ENCODE data around the genes TNFSF12, SENP3, SOX15, KCNAB3 and ALOXE3.

DNA sequence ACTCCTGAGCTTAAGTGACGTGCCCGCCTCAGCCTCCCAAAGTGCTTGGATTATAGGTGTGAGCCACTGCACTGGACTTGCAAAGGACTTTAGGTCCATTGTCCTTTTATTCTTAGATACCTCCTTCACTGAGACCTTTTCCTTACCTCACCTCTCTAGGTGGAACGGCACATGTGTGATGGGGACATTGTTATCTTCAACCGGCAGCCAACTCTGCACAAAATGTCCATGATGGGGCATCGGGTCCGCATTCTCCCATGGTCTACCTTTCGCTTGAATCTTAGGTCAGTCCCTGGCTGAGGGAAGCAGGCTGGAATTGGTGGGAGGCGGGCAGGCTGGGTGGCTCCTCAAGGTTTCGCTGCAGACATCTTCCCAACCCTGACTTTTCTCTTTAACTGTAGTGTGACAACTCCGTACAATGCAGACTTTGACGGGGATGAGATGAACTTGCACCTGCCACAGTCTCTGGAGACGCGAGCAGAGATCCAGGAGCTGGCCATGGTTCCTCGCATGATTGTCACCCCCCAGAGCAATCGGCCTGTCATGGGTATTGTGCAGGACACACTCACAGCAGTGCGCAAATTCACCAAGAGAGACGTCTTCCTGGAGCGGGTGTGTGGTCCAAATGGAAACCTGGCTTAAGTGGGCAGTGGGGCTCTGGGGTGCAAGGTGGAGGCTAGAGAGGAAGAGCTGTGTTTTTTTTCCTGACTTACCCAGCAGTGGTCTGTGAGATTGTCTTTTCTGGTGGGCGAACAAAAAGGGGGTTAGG is 17.8 kb downstream of the SLC35G6 start:
- RRBS: no CpG with 5 or more reads among the region's 19 CpGs

- RRBS: no CpG with 5 or more reads among the region's 2 CpGs
Observed at GRCh38 chr17:7510058-7510380, 28.8 kb downstream of the SLC35G6 start.

- RRBS: 1% methylated on average over 29 of the region's 56 CpGs
Observed at GRCh38 chr17:7548746-7549309, at the start of gene TNFSF12. Gene TNFSF12 (plus strand): TSS chr17:7549058.

GRCh38 chr17:7560766-7561711 is 680 bp upstream of the SENP3 start:
- RRBS: 1% methylated on average over 5 of the region's 47 CpGs

GRCh38 chr17:7561712-7562592 is at the start of gene SENP3:
Gene SENP3 (plus strand): TSS chr17:7561919.
- RRBS: under 1% methylated on average over 37 of the region's 99 CpGs

- RRBS: 91% methylated on average over 4 of the region's 13 CpGs
Observed at GRCh38 chr17:7581089-7581649, 1.7 kb downstream of the CD68 start.

GRCh38 chr17:7585639-7586229 is 2.1 kb downstream of the MPDU1 start:
- RRBS: no CpG with 5 or more reads among the region's 5 CpGs

DNA sequence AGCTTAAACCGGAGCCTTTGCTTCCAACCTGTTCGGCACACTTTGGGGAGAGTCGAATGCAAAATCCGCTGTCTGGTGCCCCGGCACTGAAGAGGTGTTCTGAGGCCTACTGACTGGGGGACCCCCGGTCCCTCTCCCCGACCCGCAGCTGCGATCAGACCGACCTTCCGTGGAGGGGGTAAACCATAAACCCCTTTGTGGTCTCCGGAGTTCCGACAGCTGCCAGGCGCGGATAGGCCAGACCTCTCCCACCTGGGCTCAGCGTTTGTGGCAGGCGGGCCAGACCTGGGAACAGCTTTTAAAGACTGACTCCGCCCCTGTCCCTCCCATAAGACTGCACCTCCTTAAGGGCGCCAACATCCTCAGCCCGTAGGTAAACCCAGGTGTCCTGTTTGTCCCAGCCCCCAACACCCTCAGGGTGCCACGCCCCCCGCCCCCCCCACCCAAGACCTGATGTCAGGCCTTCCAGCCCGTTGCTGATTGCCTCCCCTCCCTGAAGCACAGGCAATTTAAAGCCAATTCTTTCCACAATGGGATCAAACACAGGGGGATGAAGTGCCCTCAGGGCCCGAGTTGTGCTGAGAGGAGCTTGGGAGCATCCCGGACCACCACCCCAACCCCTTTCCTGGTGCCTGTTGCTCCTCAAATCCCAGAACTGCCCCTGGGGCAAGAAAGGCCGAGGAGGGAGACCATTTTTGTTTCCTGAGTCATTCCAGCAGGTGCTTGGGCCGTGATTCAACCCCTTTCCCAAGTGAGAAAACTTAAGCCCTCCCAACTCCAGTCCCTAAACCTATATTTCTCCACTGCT is at the start of gene SOX15:
TSS of gene SOX15 (minus strand) at position 272 of the 808 bp plus-strand sequence.
- RRBS: 42% methylated on average over 10 of the region's 27 CpGs

- RRBS: under 1% methylated on average over 18 of the region's 29 CpGs
Observed at GRCh38 chr17:7614342-7614615, 418 bp downstream of the FXR2 start.

DNA sequence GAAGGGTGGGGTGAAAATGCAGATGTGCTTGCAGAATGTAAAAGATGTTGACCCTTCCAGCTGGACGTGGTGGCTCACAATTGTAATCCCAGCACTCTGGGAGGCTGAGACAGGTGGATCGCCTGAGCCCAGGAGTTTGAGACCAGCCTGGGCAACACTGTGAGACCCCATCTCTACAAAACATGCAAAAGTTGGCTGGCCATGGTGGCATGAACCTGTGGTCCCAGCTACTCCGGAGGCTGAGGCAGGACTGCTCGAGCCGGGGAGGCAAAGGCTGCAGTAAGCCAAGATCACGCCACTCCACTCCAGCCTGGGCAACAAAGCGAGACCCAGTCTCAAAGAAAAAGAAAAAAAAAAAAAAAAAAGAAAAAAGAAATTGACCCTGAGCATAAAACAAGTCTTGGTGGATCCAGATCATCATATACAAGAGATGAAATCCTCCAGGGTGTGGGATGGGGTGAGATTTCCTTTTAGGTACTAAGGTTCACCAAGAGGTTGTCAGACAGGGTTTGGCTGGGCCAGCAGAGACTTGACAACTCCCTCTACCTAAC is 17.8 kb downstream of the ATP1B2 start:
- RRBS: no CpG with 5 or more reads among the region's 7 CpGs

DNA sequence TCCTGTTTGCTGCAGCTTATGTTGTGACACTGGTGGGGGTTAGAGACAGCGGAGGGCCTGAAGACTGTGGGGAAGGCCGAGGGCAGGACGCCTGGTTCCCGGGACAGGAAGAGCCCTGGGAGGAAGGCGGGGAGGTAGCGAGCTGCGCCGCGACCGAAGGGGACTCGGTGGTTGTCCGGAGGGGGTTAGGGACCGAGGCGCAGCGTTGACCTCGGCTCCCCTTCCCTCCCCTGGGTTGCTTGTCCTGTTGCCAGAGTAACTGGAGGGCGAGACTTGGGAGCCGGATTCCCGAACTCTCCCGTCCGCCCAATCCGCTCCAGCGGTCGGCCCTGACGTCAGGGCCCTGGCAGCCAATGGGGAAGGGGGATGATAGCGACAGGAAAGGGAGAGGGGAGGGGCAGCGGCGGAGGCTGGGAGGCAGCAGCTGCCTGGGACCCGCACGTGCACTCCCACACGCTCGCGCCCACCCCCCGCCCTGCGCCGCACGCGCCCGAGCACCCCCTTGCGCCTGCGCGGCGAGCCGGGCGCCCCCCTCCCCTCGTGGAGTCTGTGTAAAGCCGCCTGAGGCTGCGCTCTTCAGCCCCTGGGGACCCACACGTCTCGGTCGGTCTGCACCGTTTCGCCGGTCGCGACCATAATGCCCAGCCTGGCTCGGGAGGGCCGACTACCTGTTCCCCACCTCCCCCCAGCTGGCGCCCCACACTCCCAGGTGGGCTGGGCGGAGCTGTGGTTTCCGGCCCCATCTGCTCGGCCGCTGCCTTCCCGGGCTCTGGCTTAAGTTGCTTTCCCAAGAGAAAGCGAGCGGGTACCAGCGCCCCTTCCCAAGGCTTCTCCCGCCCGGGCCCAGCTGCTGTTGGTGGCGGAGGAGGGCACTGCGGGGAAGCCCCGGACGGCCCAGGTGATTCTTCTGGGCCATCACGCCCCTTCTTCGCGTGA is 1.5 kb downstream of the KDM6B start:
- RRBS: 1% methylated on average over 34 of the region's 76 CpGs

DNA sequence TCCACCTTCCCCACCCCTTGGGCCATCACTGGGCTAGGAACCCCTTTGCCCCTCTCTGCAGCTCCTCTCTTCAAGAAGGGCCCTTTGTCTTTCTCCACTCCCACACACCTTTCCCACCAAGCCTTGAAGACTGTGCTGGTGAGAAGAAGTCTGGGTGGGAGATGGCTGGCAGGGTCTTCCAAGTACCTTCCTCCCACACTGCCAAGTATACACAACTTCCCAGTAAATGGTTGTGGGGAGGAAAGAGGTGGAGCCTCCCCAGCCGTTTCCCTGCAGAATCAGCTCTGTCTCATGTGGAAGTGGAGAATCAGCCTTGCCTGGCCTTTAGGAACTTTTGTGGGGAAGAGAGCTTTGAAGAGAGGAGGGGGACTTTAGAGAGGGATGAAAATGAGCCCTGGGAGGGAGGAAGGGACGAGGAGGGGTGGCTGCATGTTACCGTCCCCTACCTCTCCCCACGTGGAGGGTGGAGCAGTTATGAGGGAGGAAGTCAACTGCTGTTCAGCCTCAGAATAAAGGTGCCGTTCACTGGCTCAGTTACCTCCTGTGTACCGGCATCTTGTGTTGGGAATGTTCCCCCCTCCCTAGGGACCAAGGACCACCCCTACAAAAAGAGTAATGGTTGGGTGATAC is 4.3 kb downstream of the RNF227 start:
- RRBS: no CpG with 5 or more reads among the region's 6 CpGs

DNA sequence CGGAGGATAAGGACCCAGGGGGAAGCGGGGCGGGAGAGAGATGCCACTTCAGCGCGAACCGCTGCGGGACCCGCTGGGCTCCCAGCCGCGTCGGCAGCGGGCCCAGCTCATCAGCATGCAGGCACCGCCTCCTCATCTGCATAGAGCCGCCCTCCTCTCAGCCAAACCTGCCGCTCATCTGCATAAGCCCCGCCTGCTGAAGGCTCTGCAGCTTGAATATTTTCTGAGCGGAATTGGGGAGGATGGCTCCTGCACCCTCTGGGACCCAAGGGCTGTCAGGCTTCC is at the start of gene KCNAB3:
TSS of gene KCNAB3 (minus strand) at position 109 of the 285 bp plus-strand sequence.
- RRBS: no CpG with 5 or more reads among the region's 17 CpGs

- RRBS: no CpG with 5 or more reads among the region's 17 CpGs
Observed at GRCh38 chr17:7932463-7932930, 491 bp downstream of the CNTROB start.

DNA sequence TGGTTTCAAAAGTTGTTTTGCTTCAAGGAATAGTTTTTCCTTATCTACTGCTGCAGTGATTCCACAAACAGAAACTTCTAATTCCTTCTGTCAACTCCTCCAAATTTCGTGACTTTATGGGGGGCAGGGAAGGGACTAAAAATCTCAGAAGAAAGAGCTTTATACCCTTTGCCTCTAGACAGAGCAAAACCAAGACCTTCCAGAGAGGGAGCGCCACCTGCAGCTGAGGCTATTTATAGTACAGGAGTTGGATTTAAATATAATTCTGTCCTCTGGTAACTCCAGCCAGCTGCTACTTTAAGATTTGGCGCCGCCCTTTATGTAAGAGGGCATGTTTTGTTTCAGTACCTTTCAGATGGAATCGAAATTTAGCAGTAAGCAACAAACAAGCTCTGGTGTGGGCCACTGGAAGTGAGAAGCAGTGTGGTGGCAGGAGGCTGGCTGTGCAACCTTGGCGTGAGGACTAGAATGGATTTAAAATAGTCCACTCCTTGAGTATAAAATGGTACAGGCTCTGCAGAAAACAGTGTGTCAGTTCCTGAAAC is 5.3 kb upstream of the GUCY2D start:
- RRBS: no CpG with 5 or more reads among the region's 6 CpGs

DNA sequence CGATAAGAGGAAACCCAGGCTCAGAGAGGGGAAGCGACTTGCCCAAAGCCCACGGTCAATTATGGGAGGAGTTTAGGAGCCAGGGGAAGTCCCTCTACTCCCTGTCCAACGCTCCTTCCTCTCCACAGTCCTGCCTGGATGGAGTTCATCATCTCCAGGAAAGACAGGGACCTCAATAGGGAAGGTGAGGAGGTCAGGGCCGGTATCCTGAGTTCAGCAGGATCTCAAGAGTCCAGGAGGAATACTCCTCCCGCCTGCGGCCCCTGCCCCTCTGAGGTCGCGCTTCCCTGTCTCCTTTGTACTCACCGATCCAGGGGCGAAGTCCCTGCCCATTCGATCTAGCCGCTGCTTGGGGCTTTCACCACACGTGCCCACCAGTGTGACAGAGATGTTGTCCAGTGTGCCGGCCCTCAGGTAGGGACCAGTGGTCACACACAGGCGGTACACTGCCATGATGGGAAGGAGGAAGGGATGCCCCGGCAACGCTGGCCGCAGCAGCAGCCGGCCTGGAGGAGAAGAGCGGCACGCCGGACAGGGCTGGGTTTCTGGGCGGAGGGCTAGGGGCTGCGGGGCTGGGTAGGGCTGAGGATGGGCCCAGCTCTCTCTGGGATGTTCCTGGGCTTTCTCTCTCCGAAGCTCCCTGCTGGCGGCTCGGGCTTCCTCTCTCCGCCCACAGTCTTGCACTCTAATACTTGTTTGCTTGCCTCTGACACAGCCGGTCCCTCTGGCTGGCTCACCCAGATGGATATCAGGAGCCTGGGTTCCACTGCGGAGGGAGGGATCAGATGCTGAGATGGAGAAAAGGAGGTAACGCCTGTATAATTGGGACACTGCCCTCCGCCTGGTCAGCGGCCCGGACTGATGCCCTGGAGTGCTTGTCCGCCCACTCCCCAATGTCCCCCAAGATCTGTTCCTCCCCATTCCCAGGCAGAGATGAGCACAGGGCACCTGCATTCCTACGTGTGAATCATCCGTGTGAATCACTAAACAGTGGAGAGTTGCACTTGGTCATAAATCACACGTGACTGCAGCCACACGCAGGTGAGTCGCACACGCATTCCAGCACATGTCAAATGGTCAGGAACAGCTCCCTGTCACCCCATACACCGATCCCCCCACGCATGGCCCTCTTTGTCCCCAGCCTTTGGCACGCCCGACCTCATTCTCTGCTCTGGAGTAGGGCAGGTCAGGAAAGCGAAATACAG is at the start of gene ALOXE3:
TSS of gene ALOXE3 (minus strand) at position 977 of the 1,205 bp plus-strand sequence.
- RRBS: 4% methylated on average over 2 of the region's 47 CpGs

DNA sequence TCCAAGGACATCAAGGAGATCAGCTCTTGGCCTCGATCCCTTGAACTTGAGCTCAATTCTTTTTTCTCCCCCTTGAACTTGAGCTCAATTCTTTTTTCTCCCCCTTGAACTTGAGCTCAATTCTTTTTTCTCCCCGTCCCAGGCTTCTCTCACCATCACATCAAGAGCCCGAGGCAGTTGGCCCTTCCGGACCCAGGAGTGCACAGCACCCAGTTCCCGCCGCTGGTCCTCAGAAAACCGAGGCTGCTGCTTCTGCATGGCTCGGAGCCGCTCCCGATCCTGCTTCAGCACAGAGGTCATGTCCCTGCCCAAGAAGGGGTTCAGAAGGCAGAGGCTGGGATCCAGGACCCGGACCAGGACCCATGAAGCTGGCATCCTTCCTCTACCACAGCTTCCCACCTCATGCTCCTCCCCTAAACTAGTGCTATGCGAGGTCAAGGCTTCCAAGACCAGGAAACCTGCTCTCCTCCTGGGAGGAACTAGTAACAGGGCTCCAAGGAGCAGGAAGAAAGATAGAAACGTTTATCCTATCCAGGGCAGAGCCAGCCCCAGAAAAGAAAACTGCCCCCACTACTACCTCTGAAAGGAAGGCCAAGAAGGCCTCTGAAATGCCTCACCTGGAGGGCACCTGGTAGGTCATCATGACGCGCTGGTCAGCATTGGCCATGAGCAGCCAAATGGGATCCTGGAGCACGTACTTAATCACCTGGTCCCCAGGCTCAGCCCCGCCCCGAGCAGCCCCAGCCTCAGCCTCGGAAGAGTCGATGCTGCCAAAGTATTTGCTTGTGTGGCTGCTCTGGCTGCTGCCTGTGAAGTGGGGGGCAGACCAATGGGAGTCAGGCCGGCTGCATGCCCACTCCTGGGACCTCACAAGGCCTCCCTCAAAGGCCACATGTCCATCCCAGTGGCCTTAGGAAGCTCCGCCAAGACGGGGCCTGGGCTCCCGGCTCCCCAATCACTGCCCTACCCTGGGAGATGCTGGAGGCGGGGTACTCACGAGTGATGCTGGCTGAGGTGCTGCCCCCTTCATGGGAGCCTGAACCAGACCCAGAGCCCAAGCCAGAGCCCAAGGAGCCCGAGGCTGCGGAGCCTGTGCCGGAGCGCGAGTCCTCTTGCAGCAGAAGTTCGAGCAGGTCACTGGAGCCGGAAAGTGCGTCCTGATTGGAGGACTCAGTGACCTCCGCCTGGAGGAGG is 10.2 kb downstream of the PER1 start:
- RRBS: 86% methylated on average over 9 of the region's 35 CpGs

DNA sequence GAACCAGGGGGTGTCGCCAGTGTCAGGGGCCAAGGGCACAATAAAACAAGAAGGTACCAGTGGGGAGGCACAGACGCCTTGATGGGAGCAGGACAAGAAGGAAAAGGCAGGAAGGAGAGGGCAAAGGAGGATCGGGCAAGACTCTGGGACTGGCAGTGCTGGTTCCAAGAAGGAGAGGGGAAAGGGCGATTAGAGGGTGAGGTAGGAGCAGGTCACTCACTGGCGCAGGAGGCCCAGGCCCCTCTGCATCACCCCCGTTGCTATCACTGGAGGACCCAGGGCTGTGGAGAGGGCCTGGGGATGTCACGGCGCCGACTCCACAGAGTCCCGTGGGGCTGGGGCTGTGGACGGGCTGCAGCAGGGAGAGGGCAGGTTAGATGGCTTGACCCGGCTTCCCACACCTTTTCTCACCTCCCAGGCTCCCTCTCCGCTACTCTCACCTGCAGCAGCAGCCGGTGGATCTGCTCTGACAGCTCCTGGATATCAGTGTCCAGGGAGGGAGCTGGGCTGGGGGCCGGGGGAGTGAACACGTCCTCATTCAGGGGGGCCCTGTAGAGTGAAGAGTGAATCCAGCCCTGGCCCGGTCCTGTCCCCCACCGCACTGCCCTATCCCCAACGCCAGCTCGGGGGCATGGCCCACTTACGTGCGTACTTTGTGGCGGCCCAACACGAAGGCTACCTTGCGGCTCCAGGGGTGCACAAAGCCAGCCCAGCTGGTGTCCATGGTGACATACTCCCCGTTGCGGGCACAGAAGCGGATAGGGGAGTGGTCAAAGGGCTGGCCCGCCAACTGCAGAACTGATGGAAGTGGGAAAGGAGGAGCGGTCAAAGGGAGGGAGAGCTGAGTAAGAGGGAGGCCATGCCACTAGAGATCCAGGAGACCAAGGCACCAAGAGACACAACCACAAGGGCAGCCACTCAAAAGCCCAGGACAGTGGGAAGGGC is 4.9 kb downstream of the PER1 start:
- RRBS: 92% methylated on average over 6 of the region's 30 CpGs

DNA sequence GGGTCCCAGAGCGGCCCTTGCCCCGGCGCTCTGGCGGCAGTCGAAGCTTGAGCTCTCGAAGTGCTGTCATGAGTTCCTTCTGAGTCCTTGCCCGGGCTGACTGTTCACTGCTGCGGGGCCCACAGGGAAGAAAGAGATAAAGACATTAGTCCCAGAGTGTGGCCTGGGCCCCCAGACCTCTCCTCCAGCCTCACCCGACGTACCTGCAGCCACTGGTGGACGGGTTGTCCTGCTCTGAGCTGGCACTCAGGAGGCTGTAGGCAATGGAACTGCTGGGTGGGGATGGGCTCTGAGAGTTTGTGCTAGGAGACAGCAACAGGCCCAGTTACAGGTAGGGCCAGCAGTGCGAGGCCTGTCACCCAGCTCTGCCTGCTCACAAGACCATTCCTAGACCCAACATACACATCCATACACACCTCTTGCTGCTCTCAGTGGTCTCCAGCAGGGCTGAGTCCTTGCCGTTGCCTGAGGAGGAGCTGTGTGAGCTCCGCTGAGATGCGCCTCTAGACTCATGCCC is 2.1 kb downstream of the PER1 start:
- RRBS: 91% methylated on average over 6 of the region's 15 CpGs

DNA sequence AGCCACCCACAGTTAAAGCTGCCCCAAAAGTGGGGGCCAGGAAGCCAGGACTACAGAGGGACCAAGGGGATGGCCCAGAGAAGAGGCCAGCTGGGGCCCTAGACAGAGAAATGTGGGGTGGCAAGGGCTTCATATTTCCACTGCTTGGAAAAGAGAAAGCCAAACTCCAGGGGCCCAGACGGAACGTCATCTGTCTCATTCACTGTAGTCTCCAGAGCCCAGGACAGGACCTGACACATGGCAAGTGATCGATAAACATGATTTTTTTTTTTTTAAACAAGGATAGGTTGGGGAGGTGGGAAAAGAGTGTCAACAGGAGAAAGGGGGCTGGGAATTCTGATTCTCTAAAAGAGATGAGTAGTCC is 955 bp upstream of the PER1 start:
- RRBS: no CpG with 5 or more reads among the region's 3 CpGs